Metastatic Pancreatic Carcinoma in the Ovary (tissue), 1 donor: Measurements from ENCODE around the gene SLCO2A1.

DNA sequence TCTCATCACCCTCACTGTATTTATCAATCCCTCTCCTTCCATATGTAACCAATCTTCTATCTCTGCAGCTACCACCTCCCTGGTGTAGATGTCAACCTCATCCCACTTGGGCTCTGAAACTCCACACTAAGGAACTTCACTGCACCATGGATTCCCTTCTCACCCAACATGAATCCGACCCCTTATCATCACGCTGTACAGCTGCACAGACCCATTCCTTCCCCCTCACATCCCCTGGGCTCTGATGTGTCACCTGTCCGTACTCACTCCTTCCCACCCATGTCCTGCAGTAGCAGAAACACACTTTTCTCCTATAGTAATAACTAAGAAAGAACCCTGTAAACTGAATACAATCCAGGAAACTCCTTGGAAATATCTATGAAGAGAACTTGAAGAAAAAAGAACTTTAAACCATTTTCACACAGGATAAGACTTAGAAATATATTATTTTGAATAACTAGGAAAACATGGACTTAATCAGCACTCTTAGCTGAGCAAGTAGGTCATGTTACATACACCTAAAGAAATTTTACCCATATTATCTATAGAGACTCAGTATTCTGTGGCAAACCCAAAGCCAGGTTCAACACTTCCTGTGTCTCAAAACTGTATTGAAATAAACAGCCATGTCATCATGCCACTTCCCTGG is 141.2 kb upstream of the PLXND1 start:
- PRO-cap, result no peak

DNA sequence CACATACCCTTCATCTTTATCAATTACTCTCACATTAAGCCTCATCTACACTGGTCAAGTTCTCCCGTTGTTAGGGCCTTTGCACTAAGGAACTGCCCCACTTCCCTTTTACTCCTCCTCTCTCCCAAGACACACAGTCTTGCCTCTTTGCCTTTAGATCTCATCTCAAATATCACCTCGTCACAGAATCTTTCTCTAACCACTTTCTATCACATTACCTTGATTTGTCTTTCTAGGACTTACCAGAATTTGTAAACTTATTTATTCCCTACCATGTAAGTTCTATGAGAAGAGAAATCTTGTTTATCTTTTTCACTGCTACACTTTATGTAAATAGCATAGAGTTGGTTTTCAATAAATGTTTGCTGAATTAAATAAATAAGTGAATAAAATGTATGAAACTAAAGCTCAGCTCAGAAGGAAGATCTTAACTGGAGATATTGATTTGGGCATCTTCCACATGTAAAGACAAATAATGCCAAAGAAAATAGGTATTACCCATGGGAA is 117.5 kb downstream of the TMCC1 start:
- PRO-cap, result no peak

DNA sequence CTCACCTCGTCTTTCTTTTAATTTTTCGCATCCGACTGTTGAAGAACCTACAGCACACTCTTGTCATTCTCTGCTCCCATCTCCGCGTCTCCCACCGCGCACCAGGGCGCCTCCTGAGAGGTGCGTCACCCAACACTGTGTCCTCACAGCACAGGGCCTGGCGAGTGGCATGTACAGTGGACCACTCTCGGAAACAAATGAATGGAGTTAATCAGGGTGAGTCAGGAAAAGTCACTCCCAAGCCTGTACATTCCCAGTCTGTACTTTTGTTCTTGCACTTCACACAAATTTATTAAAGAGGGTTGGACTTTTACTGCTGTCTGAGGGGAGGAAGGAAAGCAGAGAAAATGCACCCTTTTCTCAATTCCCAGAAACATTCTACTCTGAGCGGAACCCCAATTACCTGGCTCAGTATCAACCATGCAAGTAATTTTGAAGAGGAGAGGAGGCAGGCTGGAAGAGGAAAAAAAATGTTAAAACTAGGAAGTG is 660 bp downstream of the COL6A6 start:
- PRO-cap, result no peak

DNA sequence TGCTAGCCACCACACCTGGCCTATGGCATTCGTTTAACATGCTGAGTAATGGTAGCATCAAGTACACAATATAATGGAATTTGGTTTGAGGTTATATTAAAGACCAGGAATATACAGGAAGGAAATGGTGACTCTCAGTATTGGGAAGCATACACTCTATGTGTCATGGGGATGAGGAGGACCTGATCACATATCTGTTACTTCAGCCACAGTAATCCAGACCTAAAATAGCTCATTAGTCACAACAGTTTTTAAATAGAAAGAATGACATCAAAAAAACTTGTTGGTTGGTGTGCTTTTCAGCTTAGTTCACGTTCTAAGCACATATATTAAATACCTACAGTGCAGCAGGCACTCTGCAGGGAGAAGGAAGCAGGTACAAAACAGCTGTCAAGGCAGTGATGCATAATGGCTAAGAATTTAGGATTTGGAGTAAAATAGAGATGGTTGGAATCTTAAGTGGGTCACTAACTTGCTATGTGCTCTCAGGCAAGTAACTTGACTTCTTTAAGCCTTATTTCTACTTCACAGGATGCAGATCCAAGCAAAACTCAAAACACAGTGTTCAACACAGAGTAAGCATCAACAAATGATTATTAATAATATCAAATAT is 52.4 kb upstream of the ATP2C1 start:
- PRO-cap, result no peak

DNA sequence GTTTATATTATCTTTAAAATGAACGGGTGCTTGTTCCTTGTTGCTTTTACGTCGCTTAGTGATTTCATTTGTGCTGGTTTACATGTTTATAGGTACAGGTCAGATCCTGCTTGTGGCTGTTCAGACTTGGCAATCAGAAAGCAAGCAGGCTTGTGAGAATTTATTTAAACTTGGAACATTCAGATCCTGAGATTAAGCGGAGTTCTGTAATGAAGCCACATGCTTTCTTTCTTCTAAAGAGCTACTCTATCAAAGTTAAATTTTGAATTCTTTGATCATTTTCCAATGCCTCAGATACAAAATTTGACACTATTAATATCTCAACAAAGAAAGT is 43.0 kb upstream of the ATP2C1 start:
- PRO-cap, result bidirectional peak, plus-strand start at position 195 of the sequence, minus-strand start at position 57 of the sequence

DNA sequence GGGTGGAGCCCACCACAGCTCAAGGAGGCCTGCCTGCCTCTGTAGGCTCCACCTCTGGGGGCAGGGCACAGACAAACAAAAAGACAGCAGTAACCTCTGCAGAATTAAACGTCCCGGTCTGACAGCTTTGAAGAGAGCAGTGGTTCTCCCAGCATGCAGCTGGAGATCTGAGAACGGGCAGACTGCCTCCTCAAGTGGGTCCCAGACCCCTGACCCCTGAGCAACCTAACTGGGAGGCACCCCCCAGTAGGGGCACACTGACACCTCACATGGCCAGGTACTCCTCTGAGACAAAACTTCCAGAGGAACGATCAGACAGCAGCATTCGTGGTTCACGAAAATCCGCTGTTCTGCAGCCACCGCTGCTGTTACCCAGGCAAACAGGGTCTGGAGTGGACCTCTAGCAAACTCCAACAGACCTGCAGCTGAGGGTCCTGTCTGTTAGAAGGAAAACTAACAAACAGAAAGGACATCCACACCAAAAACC is 49.6 kb upstream of the NUDT16 start:
- PRO-cap, result bidirectional peak, plus-strand start at position 103 of the sequence, minus-strand start outside the sequence

DNA sequence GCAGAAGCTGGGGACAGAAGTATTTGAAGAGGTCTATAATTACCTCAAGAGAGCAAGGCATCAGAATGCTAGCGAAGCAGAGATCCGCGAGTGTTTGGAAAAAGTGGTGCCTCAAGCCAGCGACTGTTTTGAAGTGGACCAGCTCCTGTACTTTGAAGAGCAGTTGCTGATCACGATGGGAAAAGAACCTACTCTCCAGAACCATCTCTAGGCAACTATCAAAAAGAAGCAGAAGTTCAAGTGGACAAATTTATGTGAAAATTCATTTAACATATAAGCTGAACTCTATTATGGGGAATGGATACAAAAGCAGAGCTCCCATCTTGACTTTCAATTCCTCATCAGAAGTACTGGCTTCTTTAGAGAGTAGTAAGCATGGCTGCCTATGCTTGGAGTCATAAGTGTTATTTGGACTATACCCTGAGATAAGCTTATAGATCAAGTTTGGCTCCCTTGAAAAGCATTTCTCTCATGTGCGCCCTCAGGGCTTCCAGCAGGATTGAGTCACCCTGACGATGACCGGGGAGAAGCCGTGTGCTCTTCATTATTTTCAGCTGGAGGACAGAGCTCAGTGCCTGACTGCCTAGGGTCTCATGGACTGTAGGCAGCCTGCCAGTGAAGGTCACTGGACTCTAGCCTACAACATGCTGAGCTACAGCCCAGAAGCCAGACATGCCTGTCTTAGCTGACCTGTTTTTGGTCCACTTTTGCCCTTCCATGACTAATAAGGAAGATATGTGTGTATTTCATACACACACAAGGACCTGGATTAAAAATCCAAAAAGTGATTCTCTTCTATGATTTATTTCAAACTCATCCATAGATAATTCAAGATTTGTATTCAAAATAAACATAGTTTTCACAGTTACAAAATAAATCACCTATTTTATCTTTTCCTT is 31.8 kb upstream of the NUDT16 start:
- PRO-cap, result no peak

DNA sequence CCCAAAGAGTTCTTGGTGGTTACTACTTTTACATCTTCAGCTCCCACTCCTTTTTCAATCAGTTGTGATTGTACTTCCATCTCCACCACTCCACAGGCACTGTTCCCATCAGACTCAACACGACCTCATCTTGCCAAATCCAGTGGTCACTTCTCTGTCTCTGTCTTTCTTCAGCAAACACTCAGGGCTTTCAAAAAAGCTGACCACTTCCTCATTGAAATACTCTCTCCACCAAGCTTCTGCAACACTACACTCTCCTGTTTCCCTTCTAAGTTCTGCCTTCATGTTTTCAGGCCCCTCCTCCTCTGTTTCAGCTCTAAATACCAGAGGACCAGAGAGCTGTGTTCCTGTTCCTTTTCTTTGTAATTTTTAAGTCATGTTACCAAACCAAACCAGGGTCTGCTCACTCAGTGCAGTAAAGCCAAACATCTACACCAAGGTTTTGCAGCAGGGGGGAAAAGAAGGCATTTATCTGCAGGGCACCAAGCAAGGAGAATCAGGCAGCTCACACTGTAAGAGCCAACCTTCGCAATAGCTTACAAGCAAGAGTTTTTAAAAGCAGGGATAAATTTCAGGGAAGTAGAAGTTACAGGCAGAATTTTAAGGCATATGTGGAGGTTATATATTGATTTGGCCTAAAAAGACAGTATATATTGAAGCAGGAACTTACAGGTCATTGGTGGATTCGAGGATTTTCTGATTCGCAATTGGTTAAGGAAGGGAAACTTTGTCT is 33.7 kb upstream of the ACP3 start:
- PRO-cap, result no peak

DNA sequence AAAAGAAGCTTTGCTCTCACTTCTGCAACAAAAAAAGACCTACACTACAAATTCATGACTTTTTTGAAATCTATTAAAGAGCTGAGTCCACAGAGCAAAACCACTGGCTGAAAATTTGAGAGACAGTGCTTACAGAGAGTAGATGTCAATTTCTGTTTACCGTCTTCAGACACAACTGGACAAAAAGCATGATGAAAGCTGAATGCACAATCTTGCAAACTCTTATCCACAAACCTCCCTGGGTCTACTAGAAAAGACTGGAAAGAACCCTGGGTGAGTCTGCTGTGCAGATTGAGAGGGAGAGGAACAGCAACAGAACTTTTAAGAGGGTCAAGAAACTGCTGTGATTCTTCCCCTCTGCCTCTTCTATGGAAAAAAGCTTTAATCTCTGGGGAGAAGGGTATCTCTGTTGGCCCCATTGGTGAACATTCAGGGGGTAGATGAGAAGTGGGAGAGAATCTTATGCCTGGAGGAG is 2.7 kb downstream of the DNAJC13 start:
- PRO-cap, result no peak

GRCh38 chr3:132722692-132723326 is 600 bp upstream of the NPHP3 start:
- PRO-cap, result unidirectional peak, plus-strand start at chr3:132722891; unidirectional peak, plus-strand start at chr3:132722992; unidirectional peak, minus-strand start at chr3:132723195

- PRO-cap, result no peak
These were observed 86.3 kb upstream of the TMEM108 start for GRCh38 chr3:132951939-132952264.

DNA sequence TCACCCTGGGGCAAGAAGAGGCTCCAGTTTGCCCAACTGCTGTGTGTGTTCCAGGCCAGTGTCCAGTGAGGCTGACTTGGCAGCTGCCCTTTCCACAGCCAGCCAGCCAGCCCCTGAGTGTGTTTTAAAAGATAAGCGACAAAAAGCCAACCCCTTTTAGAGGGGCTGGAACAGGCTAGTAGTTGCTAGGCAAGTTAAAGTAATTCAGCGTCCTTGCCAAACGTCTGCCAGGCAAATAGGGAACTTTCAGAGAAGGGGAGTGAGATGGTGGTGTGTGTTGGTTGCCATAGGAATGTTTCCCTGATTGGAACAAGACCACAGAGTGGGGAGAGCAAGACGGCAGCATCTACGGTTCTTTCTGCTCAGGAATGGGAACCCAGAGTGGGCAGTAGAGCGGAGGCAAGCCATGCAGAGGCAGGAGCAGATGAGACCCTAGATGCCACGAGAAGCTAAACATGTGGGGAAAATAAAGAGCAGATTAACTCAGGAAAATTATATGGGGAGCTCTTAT is 86.4 kb downstream of the TMEM108 start:
- PRO-cap, result no peak

DNA sequence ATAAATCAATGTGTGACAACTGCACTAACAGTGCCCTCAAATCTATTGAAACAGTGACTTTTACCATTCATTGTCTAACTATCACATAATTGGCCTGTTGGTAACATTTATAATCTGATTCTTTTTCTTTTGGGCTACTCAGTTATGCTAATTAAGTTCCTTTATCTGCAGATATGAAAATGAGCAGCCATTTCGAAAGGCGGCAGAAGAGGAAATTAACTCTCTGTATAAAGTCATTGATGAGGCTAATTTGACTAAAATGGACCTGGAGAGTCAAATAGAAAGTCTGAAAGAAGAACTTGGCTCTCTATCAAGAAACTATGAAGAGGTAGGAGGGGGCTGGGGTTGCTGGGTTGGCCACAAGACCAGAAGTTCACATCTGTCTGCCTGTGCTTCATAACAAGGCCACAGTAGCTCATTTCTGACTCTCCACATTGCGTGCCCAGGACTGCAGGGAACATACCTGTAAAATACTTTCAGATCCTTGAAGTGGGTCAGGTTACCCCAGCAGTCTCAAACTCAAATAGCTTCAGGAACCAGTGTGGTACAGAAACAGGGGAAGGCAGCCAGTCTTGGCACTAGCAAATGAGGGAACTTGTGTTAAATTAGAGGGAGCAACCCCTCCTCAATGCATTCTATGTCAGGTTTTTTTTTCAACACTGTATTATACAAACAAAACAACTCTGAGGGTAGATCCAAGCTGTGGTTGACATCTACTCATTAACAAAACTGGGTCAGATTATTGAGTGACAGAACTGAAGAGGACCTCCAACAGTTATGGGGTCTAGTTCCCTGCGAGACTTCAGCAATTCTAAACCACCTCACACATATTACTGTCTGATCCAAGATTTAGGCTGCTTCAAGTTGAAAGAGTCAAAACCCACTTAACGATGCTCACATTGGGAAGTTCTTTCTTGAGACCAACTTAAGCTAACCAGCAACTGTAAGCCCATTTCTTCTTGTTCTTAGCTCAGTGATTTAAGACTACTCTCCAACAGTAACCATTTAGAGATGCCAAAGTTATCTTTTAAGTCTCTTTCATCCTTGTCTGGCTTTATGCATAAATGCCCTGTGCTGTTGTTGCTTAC is 48.8 kb downstream of the BFSP2 start:
- PRO-cap, result no peak

DNA sequence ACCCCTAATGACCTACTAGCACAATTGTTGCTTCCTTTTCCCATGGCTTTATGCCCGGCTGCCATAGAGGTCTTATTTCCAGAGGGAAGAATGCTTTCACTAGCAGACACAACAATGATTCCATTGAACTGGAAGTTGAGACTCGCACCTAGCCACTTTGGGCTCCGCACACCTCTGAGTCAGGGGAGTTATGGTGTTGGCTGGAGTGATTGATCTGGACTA is 60.7 kb upstream of the CDV3 start:
- PRO-cap, result no peak

DNA sequence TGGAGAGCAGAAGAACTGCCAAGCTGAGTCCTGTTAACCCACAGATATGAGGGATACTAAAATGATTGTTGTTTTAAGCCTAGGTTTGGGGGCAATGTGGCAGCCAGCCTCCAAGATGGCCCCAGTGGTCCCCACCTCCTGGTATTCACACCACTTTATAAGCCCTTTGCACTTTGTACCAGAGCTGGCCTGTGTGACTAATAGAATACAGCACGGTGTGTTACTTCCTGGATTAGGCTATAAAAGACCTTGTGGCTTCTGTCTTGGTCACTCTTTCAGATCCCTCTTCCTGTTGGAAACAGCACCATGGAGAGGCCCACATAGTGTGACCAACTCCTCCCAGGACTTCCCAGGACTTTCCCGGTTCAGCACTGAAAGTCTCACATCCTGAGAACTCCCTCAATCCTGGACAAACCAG is 32.4 kb upstream of the CDV3 start:
- PRO-cap, result no peak

DNA sequence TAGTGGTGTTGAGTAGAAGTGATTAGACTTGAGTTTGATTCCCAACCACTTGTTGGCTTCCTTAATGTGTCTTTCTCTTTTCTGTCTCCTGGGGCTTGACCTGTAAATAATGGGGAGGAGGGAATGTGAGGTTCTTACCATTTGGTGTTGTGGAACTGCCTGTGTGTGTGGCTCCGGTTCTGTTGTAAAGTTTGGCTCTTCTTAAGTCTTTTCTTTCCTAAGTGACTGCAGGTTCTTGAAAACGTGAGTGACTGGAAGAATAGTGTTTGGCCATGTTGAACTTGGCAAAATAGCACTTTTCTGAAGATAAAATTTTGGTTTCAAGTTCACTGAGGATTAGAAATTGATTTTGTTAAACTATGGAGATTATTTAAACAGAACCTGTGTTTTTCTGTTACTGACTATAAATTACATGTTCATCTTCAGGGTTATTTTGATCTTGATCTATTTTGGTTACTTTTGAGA is 2.8 kb downstream of the CDV3 start:
- PRO-cap, result no peak

DNA sequence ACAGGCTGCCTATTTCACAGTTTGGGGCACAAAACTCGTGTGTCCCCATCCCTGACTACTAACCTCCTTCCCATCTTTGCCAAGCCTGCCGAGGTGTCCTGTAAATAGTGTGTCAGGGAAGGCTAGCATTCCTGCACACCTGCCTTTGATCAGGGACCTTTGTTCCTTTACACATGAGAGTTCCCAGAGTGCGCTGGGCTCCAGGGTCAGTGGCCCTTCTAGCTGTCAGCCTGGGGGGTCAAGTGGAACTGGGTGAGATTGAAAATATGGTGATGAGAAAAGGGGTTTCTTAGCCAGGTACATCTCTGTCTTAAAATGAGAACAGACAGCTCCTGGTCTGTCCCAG is 12.9 kb upstream of the TF start:
- PRO-cap, result no peak

DNA sequence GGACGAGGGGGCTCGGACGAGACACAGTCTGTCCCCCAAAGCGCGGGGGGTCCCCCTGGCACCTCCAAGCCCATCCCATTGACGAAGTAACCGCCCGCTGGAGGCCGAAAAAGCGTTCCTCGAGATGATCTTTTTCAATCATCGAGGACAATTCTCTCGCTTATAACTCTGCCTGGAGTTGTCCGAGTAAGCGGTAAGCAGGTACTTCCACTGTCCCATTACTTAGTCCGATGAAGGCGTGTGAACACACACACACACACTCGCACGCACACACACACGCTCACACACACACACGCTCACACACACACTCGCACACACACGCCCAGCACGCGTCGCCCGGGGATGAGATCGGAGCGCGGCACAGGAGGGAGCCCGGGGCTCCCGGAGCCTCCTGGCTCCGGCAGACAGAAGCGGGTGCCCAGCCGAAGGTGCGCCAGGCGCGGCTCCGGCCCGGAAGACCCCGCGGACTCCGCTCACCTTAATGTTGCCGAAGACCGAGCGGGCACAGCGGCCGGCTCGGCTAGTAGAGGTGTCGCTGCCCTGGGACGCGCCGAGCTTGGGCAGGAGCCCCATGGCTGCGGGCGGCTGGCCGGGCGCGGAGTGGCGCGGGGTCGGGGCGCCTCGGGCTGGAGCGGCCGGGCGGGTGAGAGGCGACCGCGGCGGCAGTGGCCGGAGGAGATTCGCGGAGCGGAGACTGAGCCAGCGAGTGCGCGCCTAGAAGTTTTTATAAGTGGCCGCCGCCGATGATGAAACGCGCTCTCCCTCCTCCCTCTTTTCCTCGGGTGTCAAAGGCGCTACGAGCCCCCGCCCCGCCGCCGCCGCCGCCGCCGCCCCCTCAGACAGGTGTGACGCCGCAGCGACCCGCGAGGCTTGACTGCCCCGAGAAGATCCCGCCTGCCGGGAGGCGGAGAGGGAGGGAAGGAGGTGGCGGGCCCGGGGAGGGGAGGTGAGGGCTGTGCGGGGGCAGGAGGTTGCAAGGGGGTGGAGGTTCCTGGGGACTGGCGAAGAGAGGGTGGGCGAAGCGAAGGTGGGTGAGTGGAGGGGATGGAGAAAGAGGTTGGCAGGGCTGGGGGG is at the start of gene SLCO2A1:
Gene SLCO2A1, minus strand, starts transcription at position 696 of the 1,074 bp plus-strand sequence.
- PRO-cap, result unidirectional peak, minus-strand start at position 696 of the sequence; unidirectional peak, minus-strand start at position 780 of the sequence

- PRO-cap, result unidirectional peak, plus-strand start at chr3:134039360
These were observed 9.2 kb upstream of the SLCO2A1 start for GRCh38 chr3:134038565-134039610.

- PRO-cap, result no peak
These were observed 49.4 kb downstream of the RYK start for GRCh38 chr3:134201174-134201708.